Metanephros (tissue), 2 donors: ENCODE measurements around the genes ZFP28, ZNF470, SMIM17, ZNF460 and ZNF134.

DNA sequence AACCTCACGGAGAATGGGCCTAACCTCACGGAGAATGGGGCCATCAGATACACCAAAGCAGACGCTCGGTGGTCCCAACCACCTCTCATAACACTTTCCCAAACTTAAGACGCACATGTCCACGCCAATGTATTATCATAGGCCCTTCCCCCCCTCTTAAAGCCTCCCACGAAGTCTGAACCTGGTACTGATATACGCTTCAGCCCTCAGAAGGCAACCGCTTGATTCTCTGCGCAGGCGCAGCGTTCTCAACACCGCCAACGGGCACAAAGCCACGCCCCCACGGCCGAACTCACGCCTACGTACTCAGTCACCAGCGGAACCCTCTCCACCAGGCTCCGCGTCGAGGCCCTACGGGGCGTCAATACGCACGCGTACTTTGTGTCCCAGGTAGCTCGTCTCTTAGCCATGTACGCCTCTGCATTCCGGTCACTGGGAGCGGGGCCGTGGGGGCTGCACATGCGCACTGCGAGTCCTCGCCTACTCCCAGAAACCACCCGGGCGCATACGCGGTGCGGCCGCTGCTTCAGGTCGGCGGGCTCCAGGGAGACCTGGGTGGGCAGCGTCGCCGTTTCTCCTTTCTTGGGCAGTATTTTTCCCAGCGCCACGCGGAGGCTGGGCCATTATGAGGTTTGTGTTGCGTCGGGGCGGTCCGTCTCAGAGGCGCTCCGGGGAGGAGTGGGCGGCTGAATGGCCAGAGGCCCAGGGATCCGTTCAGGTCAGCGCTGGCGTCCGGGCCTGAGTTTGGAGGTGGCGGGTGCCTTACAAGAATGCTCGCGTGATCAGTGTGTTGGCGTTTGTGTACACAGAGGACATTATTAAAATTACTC is 25.3 kb downstream of the ZNF582 start:
- RAMPAGE, long total RNA, result no peak

DNA sequence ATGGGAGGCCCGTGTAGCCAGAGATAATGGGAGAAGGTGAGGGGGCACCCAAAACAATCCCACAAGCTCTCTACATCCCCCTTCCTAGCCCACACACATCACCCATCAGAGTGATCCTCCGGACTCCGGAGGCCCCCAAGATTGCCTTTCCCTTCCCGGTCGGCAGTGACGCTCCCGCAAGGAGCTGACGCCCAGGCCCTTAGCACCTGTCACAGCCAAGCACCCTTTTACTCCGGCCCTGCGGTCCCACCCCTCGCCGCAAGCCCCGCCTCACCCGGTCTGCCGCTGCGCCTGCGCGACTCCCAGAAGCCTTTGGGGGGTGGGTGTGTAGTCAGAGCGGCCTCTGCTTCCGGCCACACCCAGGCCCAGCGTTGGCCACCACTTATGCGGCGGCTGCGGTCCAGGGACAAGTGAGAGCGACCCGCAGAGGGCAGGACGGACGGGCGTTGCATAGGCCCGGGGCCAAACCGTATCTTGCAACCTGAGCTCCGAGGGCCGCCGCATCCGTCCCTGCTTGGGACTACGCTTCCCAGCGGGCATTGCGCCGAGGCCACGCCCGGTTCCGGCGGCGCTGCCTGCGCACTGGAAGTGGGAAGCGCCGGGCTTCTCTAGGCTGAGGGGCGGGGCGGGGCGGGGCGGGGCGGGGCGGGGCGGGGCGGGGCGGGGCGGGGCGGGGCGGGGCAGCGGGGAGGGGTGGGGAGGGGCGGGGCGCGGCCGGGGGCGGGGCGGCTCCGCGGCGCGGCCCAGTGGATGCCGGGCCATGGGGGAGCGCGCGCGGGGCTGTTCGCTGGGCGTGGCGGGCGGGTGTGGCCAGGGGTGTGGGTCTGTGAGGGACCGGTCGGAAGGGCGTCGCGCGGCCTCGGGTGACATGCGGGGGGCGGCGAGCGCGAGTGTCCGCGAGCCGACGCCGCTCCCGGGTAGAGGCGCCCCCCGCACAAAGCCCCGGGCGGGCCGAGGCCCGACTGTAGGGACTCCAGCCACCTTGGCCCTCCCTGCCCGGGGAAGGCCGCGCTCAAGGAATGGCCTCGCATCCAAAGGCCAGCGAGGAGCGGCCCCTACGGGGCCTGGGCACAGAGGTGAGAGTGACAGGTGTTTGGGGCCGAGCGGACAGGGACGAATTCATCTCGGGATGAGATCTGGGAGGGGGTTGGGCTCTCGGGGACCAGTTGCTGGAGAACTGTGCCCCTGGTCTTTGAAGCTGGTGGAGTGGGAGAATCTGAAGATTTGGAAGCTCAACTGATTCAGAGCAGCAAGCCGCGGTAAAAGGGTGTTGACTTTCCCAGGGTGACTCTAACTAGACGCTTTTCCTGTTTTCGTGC is at the start of gene ZFP28:
TSS of gene ZFP28 (plus strand) at position 798 of the 1,319 bp plus-strand sequence.
- RAMPAGE, long total RNA, result no peak

DNA sequence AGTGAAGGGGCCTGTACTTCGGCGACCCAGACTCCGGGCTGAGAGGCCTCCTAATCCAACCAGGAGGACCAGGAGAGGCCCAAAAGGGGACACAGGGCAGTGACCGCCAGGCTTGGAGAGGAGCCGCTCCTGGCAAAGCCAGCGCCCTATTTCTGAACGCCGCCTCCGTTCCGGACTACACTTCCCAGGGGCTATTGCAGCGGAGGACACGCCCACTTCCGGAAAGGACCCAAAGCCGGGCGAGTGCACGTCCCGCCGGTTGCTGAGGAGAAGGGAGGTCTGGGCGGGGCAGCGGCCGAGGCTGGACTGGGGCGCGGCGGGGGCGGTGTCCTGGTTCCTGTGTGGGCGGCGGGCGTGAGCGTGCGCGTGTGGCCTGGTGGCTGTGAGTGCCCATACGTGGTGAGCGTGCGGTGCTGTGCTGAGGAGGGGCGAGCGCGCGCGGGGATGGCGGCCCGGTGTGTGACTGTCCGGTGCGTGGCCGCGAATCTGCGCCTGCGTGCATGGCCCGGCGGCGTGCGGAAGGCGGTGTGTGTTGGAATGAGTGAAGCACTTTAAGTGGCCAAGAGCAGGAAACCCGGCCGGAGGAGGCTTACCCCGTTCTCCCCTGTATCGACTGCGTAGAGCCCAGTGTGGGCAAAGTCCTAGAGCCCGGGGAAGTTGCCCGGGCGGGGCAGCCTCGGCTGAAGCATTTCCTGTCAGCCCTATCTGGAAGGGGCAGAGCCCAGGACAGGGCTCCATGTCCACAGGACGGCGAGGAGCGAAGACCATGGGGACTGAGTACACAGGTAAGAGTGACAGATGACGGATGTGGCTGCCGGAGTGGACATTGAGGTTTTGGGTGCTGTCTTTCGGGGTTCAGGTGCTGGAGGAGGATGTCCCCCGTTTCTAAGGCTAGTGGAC is at the start of gene ZNF470:
TSS of gene ZNF470 (plus strand) at position 215 of the 900 bp plus-strand sequence.
- RAMPAGE, long total RNA, result start-site peak on the minus strand centred at position 152 of the sequence, 77 bp wide, 95 and 28 reads in 2 replicates

DNA sequence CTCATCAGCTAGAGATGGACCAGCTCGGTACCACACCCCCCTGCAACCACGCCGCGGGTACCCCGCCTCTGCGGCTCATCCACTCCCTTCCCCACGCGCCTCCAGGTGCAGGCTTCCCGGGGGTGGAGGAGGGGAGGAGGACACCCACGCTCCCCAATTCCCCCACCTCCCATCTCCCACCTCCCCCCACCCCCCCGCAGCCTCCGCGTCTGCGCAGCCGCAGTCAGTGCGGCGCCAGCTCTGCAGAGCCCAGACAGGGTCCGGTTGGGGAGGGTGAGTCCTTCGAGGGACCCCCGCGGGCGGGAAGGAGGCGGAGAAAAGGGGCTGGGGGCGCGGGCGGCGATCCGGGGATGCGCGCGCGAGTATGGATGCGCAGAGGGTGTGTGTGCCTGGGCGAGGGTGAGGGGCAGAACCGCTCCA is at the start of gene SMIM17:
TSS of gene SMIM17 (plus strand) at position 222 of the 420 bp plus-strand sequence.
- RAMPAGE, long total RNA, result no peak

DNA sequence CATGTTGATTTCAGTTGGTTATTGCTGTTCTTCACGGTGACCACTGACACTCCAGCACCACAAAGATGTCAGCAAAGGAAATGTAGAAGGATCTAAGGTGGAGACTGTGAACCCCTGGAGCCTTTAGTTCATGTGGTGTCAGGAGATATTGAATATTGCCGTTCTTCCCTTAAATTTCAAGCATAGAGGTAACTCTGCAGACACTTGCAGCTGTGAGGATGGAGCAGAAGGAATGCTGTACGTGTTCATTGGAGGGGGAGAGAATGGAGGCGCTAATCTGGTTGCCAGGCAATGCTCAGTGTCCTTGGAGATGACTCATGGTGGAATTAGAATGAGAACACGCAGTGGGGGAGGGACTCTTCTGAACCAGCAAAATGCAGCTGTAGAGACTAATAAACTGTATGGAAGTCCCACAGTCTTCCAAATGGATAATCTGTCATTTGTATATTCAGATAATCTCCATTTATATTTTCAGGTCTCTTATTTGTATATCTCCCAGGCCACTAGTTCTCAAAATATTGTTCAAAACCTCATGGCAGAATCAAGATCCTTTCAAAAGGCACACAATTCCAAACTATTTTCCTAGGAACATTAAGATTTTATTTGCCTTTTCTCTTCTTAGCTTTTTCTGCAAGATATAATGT is 21.0 kb upstream of the ZNF835 start:
- RAMPAGE, long total RNA, result no peak

- RAMPAGE, long total RNA, result no peak
Measured at GRCh38 chr19:56751034-56751576, 79.5 kb upstream of the ZNF835 start.

- RAMPAGE, long total RNA, result no peak
Measured at GRCh38 chr19:56952160-56952522, 111.6 kb upstream of the PEG3 start.

DNA sequence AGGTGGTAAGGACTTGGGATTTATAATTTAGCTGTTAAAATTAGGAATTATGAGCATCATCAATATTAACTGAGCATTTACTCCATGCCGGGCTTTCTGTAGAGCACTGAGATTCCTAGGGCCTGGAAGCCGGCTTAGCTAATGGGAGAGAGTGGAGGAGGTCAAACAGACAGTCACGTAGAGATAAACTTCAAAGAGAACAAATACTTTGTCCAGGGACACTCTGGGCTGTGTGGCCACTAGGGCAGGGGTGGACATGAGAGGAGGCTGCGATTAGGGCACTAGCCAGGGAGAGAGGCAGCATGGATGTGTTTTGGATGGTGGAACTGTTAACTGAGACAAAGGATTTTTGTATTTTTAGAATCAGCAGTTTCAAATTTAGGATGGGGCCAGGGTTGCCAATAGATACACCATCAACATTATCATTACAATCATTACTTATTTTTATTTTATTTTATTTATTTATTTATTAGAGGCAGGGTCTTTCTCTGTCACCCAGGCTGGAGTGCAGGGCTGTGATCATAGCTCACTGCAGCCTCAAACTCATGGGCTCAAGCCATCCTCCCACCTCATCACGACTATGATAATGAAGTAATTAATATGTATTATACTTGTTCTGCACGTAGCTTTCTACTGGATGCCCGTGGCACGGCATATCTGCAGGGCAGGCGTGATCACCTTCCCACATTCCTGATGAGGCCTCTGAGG is 134.5 kb upstream of the PEG3 start:
- RAMPAGE, long total RNA, result no peak

GRCh38 chr19:56977899-56978681 is 137.6 kb upstream of the PEG3 start:
- RAMPAGE, long total RNA, result no peak

- RAMPAGE, long total RNA, result no peak
Measured at GRCh38 chr19:57211222-57211686, 19.6 kb upstream of the AURKC start.

DNA sequence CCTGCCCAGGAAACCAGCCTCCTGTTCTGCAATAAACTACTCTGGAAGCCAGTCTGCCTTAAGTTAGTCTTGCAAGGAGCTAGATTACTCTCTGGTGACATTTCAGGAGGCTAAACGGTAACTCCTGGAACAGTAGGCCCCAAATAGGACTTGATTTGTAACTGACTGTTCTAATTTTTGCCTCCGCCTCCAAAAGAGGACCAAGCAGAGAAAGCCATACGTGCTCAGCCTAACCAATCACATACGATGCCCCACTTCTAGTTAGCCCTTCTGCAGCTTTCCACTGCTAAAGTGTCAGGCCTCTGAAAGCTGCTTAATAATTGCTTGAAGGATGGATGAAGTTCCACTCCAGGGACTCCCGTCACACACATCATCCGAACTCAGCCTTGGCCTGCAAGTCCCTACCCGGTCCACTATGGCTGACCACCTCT is 751 bp downstream of the ZNF805 start:
- RAMPAGE, long total RNA, result no peak

DNA sequence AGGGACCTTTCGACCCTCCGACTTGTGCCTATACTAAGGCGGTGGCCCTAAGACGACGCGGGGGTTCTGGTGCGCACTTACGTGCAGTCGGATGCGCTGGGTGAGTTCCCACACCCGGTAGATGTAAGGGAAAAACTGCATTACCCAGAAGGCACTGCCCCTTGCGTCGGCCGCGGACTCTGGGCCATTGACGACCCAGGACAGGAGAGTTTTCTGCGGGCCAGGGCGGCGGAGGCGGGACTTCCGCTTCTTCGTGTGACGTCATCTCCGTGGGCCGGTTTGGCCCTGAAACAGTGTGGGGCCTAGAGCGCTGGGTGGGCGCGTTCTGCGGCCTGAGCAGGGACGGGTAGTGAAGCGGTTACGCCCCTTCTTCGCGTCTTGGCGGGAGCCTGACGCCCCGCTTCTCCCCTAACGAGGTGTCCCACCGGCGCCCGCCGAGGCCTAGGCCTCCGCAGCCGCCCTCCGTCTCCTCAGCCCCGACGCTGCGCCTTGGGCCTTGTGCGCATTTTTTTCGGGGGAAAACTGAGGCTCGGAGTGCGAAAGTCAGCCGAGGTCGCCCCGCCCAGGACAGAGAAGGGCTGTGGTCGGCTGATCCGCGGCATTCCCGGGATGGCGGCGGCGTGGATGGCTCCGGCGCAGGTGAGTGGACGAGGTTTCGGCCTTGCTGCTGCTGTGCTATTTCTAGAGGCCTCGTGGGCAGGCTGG is at the start of gene ZNF460:
TSS of gene ZNF460 (plus strand) at position 288 of the 705 bp plus-strand sequence.
- RAMPAGE, long total RNA, result no peak

DNA sequence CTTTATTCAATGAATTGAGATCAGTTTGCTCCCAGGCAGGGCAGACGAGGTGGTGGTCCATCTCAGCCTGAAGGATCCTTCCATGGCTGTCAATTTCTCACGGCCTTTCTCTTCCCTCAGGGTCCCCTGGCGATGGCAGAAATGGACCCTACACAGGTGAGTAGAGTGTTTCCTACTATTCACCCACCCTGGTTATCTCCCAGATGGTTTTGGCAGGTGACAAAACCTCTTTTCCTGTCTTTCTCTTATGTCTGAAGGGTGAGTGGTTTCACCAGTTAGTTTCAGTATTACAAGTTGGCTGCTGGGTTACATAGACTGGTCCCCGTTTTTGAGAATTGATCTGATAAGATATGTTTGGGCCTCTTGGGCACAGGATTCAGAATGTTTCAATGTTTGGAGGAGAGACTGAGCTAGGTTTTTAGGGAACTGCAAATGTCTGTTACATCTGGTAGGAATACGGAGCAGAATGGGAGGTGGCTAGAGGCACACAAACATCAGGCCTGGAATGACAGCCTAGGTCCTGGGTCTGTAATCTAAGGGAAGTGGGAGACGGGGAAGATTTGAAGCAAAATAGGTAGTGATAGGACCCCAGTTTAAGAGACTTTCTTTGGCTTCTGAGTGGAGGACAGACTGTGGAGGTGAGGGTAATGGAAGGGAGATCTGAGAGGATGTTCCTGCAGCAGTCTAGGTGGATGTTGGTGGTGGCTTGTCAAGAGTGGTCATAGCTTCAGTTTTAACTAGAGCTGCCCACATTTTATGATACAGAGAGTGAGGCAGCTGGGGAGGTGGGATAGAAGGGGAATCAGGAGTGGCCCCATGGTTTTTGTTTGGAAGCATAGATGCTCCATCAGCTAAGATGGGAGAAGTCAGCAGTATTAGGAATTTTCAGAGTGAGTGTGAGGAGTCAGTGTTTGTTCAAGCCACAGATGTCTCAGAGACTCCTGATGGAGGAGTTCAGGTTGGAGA is 4.7 kb downstream of the ZNF548 start:
- RAMPAGE, long total RNA, result no peak

DNA sequence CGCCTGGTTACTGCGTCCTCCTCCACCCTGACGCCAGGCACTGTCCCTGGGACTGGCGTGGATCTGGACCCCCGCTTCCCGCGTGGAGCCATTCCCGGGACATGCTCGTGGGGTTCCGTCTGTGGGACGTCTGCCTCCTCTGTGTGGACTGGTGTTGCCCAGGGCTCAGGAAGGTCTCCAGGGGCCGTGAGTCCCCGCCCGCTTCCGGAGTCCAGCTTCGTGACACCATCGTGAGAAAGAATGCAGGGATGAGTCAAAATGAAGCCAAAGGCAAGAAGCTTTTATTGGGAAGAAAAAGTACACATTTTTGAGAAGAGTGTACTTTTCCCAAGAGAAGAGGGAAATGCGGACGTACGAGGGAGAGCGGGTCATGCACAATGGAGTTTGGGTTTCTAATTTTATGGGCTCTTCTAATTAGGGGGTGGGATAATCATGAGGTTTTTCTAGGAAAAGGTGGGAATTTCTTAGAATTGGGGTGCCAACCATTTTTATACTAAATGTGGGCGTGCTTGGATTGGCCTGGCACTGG is 615 bp upstream of the ZNF550 start:
- RAMPAGE, long total RNA, result no peak

- RAMPAGE, long total RNA, result start-site peak on the plus strand at chr19:57614217-57614301, 23 and 34 reads in 2 replicates
Measured at GRCh38 chr19:57613837-57615142, at the start of gene ZNF134. Gene ZNF134 (plus strand): TSS chr19:57614242.

- RAMPAGE, long total RNA, result no peak
Measured at GRCh38 chr19:57753724-57754731, 7.4 kb downstream of the ZNF776 start.

GRCh38 chr19:57788358-57789088 is 19.0 kb downstream of the ZNF586 start:
- RAMPAGE, long total RNA, result no peak

GRCh38 chr19:57800694-57801216 is 14.0 kb downstream of the ZNF552 start:
- RAMPAGE, long total RNA, result no peak

DNA sequence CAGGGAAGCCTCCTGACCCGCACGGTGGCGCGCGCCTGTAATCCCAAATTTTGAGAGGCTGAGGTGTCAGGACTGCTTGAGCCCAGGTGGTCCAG is 247 bp upstream of the ZNF552 start:
- RAMPAGE, long total RNA, result no peak

DNA sequence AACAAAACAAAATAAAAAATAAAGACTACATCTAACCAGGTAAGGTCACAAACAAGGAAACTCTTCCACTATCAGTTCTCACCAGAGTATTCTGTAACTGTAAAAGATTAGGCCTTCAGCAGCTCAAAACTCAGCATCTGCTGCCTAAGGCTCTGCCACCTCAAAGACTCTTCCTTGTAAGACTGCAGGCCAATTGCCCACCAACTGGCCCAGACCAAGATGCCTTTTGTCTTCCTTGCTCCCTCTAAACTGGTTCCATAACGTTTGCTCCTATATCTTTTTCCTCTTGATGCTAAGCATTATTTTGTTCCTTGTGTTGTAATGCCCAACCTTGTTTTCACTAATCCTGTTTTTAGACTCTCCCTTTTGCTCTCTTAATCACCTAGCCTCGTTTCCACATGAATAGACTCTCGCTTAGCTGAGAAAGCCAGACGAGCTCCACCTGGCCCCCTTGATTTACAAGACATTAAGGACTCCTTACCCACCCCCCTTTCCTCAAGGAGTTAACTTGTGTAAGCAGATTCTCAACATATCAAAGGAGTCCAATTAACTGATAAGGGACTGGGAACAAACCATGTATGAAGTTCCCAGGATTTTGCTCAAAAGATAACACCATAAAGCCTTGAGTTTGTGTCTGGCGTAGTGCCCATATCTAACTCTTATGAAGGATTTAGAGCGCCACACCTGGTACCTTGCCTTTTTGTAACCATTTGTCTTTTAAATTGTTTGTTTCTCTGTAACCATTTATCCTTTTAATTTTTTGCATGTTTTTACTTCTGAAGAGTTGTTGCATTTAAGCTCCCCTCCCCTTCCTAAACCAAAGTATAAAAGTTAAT is 1.4 kb downstream of the ZNF814 start:
- RAMPAGE, long total RNA, result no peak